Foreskin fibroblast (primary cell): ENCODE results near the genes CCL7, CCL1 and CCT6B.

GRCh38 chr17:32483166-32484374 lies 3.2 kb upstream of the CDK5R1 start:
- RRBS, result no CpG with 5 or more reads among the region's 11 CpGs

DNA sequence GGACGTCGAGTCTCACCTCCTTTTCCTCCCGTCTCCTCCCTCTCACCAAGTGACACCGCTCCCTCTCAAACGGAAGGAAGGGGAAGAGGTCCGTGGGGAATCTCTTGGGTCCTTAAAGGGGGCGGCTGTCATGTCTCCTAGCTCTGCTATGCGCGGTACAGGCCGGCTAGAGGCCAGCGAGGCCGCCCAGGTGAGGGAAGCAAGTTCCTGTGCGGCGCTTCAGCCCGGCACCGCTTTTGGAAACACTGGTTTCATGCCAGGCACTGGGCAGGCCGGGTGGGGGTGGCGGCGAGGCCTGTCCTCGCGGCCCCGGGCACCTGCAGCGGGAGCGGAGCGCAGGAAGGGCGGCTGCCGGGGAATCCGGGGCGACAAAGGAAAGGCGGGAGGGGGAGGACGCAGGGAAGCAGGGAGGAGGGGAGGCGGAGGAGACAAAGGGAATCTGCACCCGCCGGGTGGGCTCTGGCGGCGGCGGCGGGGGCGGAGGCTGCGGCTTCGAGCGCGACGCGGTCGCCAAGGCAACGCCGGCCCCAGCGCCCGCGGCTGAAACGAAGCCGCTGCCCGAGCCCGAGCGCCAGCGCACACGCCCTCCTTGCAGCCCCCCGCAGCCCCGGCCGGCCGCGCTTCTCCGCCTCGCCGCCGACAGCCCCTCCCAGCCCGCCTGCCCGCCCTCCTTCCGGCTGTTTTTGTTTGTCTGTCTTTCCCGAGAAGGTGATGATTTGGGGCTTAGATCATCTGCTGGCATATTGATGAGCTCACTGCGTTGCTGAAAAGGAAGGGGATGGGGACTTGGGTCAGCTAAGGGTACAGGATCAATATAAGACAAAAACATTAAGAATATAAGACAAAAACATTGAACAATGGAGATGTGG lies 32.5 kb downstream of the CDK5R1 start:
- RRBS, result 3% methylated on average over 50 of the region's 72 CpGs

DNA sequence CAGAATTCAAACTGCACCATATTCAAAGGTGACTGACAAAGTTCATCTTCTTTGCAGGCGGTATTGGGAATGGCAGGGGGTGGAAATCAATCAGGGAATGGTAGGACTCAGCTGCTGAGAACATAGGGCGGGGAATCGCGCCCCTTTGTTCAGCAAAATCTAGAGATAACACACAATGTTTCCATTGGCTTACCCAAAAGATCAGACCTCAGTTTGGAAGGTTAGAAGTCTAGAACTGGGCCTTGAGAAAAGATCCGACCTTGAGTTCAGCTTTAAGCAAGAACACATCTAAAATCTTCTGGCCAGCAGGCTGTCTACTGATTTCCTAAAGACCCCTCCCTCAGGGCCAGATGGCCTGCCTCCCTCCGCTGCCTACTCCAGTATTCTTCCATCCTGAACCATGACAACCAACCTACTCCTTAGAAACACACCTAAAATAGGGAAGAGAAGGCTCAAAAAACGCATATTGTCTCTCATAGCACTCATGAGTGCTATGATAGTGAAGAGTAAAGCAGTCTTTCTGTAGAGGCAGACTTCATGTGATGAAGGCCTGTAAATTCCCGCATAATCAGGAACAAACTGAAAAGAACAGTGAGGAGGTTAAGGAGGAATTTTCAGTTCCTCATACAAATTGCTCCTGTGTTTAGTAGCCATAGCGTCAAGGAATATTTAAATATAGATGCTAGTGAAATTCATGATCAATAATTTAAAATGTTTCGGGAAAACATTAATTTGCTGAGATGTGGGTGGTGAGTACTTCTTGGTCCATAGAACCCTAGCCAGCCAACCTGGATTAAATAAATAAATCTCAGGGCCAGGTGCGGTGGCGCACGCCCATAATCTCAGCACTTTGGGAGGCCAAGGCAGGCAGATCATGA lies 34.3 kb downstream of the CDK5R1 start:
- RRBS, result no CpG with 5 or more reads among the region's 13 CpGs

- RRBS, result no CpG with 5 or more reads among the region's 9 CpGs
These were observed 42.0 kb downstream of the CDK5R1 start for GRCh38 chr17:32528756-32529161.

- RRBS, result no CpG with 5 or more reads among the region's 7 CpGs
These were observed 75.8 kb downstream of the CDK5R1 start for GRCh38 chr17:32562593-32563091.

DNA sequence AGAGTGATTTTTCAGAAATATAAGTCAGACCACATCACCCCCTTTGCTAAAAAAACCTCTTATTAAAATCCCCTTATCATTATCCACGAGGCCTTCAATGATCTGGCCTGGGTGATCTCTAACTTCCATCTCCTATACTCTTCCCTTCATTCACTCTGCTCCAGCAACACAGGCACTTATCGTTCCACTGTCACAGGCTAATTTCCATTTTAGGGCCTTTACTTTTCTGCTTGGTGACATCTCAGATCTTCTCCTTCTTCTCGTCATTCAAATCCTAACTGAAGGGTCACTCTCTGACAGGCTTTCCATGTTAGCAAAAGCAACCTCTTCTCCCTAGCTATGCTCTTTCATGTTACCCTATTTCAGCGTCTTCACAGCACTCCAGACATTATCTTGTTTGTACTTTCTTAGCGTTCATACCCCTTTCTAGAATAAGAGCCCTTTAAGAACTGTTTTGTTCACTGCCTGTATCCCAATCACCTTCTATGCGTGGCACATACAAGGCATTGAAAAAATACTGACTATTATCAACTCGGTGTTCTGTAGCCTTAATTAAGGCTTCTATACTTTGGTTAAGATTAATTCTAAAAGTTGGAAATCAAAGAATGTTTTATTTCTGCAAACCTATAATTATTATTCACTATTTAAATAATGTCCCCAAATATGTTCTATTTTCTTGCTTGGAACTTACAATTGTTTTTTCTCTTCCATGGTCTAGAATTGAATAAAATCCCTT lies 85.9 kb downstream of the CDK5R1 start:
- RRBS, result no CpG with 5 or more reads among the region's 7 CpGs

- RRBS, result no CpG with 5 or more reads among the region's 5 CpGs
These were observed 110.0 kb downstream of the CDK5R1 start for GRCh38 chr17:32596497-32597433.

DNA sequence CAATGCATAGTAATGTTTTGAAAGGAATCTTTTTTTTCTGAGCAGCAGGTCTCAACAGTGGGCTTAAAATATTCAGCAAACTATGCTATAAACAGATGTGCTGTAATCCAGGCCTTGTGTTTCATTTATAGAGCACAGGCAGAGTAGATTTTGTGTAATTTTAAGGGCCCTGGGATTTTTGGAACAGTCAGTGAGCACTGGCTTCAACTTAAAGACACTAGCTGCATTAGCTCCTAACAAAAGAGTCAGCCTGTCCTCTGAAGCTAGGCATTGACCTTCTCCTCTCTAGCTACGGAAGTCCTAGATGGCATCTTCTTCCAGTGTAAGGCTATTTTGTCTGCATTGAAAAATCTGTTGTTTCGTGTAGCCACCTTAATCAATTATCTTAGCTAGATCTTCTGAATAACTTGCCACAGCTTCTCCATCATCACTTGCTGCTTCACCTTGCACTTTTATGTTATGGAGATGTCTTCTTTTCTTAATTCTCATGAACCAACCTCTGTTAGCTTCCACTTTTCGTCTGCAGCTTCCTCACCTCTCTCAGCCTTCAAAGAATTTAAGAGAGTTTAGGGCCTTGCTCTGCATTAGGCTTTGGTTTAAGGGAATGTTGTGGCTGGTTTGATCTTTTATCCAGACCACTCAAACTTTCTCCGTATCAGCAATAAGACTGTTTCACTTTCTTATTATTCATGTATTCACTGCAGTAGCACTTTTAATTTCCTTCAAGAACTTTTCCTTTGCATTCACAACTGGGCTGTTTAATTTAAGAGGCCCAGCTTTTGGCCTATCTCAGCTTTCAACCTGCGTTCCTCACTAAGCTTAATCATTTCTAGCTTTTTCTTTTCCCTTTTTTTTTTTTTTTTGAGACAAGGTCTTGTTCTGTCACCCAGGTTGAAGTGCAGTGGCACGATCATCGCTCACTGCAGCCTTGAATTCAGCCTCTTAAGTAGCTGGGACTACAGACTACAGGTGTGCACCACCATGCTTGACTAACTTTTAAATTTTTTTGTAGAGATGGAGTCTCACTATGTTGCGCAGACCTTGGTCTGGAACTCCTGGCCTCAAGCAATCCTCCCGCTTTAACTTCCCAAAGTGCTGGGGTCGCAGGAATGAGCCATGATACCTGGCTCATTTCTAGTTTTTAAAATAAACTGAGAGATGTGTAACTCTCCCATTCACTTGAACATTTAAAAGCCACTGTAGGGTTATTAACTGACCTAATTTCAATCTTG lies 113.7 kb downstream of the CDK5R1 start:
- RRBS, result no CpG with 5 or more reads among the region's 10 CpGs

- RRBS, result no CpG with 5 or more reads among the region's 7 CpGs
These were observed 22.0 kb downstream of the MYO1D start for GRCh38 chr17:32854734-32855444.

DNA sequence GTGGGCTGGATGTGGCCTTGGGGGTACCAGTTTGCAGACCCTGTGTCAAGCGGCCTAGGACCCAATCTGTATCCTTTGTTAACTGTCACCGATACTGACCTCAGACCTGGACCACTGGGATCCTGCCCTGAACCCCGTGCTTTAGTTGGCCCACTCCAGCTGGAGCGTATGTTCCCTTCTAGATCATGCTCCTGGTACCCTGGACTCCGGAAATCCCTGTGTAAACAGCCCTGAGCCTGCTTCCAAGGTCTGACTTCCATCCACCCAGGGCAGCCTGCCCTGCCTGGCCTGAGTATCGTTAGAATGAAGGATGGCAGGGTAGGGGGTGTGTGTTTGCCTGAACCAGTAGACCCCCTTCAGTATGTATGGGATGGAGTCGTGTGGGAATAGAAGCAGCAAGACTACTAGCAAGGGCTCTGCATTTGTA lies 791 bp upstream of the TMEM98 start:
- RRBS, result no CpG with 5 or more reads among the region's 7 CpGs

DNA sequence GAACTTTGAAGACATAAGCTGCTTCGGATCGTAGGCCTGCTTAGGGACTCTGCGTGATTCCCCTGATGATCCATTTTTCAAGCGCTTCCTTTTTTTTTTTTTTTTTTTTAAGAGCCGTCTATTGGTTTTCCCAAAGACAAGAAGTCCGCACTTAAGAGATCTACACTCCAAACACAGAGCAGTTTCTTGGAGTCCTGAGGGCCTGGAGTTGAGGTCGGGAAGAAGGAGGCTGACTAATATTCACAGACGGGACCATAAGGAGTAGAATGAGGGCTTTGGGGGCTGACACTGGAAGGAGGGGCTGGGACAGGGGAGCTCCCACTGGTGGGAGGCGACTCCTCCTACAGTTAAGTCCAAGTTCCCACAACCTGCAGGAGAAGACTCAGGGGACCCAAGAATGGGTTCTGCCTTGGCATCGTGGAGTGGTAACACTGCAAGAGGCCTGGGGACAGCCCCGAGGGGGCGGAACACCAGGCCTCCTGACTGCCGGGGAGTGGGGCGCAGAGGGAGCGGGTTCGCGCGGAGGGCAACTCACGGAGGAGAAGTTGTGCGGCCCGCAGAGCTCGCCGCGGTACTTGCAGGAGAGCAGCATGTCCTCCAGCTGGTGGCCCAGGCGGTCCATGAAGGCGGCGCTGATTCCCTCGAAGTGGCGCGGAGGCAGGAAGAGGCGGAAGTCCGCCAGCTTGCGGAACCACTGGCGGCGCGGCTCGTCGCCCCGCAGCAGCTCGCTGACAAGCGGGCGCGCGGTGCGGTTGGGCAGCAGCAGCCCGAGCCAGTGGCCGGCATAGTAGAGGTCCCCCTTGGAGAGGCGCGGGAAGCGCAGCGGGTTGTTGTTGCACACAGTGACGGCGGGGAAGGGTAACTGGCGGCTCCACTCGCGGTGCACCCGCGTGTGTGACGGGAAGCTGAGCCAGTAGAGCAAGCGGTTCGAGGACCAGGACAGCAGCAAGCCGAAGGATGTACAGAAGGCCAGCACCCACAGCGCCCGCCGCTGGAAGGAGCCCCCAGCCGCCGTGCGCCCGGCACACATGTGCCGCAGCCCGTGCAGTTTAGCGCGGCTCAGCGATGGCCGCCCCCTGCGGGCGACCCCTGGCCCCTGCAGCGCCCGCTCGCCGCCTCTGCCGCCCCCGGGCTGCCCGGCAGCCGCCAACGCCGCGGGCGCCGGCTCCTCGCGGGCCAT lies 1.8 kb downstream of the ASIC2 start:
- RRBS, result 4% methylated on average over 10 of the region's 92 CpGs

DNA sequence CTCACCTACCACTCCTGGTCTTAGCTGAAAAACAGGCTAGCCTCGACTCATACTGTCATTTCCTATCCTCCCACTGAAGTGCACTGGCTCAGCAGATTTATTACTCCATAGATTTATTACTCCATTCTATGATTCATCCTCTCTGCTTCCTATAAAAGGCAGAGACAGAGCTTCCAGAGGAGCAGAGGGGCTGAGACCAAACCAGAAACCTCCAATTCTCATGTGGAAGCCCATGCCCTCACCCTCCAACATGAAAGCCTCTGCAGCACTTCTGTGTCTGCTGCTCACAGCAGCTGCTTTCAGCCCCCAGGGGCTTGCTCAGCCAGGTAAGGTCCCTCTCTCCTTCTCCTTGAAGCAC lies at the start of gene CCL7:
TSS of gene CCL7 (plus strand) at position 181 of the 358 bp plus-strand sequence.
- RRBS, result no CpG with 5 or more reads among the region's 1 CpG

GRCh38 chr17:34362937-34363601 lies at the start of gene CCL1:
CCL1 (minus strand) TSS chr17:34363233.
- RRBS, result no CpG with 5 or more reads among the region's 7 CpGs

DNA sequence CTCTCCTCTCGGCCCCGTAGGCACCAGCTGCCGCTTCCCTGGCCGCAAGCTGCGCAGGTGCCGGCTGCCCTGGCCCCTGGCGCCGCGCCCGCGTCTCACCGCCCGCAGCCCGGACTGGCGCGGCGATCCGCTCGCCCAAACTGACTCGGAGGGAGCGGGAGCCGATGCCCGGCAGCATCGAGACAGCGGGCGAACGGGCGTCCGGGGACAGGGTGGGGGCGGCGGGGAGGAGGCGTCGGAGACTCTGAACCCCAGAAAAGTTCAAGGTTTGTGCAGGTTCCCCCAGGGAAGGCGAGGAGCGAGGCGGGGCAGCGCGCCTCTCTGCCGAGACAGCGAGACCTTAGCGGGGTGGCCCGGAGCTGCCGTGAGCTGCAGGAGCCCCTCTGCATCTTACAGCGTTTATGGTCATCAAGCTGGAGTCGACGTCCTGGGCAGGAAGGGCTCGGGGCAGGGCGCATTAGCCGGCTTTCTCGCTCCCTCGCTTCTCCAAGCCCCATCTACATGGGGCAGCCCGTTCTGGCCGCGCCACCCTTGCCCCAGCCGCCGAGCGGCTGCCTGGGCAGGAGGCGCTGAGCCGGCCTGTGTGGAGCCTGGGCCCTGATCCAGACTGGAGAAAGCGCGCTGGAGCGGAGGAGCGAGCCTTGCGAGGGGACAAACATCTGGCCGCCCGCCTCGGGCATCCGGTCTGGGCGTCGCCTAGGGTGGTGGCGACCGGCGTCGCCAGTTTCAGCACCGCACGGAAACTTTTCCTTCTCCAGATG lies 548 bp downstream of the TMEM132E start:
- RRBS, result 2% methylated on average over 38 of the region's 76 CpGs

GRCh38 chr17:34960903-34961709 lies at the start of gene CCT6B:
CCT6B (minus strand) TSS chr17:34961460.
- RRBS, result no CpG with 5 or more reads among the region's 55 CpGs

GRCh38 chr17:34979365-34980200 lies 729 bp upstream of the LIG3 start:
- RRBS, result no CpG with 5 or more reads among the region's 13 CpGs

- RRBS, result no CpG with 5 or more reads among the region's 6 CpGs
These were observed 1.1 kb downstream of the LIG3 start for GRCh38 chr17:34981436-34981859.

- RRBS, result no CpG with 5 or more reads among the region's 3 CpGs
These were observed 16.6 kb upstream of the RFFL start for GRCh38 chr17:35079970-35080548.

- RRBS, result no CpG with 5 or more reads among the region's 3 CpGs
These were observed 43.3 kb downstream of the SLFN5 start for GRCh38 chr17:35286036-35286704.

- RRBS, result no CpG with 5 or more reads among the region's 1 CpG
These were observed 2.4 kb upstream of the SLFN11 start for GRCh38 chr17:35375851-35376109.